Bronchus fibroblast of lung (primary cell): ENCODE results near the gene KCNK6.

- RAMPAGE, long total RNA, result no peak
Measured at GRCh38 chr19:38228469-38228980, 4.5 kb upstream of the DPF1 start.

- RAMPAGE, long total RNA, result no peak
Measured at GRCh38 chr19:38251218-38252280, 4.6 kb downstream of the PPP1R14A start.

DNA sequence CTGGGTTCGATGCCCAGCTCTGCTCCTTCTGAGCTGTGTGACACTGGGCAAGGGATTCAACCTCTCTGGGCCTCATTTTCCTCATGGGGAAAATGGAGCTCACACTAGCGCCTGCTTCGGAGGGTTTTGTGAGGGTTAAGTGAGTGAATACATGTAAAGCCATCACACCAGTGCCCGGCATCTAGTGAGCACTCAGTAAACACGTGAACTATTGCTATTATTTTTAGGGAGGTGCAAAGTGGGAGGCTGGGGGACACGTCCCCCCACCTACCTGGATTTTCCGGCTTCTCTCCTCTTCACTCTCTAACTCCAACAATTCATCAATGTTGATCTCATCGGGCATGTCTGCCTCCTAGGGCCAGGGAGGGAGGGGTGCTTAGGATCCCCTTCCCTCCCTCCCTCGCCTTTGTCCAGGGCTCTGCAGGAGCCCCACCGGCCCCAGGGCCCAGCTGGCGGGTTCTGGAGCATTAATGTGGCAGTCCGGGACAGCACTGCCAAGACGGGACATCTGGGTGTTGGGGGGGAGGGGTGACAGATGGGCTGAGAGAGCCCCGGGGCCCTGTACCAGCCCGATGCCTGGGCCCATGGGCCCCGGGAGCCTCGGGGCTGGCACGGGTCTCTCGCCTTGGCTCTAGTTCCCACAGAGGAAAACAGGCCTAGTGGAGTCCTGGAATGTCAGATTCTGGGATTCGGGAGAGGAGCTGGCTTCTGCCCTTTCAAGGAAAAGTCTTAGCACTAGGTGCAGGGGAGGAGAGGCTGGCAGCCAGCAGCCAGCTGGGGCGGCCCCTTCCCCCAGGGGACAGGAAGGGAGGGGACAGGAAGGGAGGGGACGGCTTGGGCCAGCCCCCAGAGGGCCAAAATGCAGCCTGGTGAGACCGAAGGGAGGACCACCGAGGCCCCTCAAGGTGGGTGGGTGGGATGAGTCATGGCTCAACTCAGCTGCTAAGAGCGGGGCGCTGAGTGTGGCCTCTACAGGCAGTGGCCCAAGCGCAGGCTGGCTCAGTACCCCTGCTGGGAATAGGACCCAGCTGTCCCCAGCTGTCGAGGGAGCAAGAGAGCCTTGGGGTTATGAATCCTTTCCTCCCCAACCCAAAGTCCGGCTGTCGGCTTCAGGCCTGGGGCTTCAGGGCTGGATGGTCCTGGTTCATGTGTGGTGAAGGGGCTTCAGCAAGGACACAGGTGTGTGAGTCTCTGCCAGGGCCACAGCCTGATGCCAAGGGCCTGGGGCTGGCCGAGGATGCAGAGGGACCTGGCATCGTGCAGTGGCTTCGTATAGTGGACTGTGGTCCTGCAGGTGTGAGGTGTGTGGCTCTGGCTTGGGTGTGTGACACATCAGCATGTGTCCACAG is 3.1 kb downstream of the PPP1R14A start:
- RAMPAGE, long total RNA, result no peak

- RAMPAGE, long total RNA, result no peak
Measured at GRCh38 chr19:38274803-38275181, 10.4 kb downstream of the SPINT2 start.

DNA sequence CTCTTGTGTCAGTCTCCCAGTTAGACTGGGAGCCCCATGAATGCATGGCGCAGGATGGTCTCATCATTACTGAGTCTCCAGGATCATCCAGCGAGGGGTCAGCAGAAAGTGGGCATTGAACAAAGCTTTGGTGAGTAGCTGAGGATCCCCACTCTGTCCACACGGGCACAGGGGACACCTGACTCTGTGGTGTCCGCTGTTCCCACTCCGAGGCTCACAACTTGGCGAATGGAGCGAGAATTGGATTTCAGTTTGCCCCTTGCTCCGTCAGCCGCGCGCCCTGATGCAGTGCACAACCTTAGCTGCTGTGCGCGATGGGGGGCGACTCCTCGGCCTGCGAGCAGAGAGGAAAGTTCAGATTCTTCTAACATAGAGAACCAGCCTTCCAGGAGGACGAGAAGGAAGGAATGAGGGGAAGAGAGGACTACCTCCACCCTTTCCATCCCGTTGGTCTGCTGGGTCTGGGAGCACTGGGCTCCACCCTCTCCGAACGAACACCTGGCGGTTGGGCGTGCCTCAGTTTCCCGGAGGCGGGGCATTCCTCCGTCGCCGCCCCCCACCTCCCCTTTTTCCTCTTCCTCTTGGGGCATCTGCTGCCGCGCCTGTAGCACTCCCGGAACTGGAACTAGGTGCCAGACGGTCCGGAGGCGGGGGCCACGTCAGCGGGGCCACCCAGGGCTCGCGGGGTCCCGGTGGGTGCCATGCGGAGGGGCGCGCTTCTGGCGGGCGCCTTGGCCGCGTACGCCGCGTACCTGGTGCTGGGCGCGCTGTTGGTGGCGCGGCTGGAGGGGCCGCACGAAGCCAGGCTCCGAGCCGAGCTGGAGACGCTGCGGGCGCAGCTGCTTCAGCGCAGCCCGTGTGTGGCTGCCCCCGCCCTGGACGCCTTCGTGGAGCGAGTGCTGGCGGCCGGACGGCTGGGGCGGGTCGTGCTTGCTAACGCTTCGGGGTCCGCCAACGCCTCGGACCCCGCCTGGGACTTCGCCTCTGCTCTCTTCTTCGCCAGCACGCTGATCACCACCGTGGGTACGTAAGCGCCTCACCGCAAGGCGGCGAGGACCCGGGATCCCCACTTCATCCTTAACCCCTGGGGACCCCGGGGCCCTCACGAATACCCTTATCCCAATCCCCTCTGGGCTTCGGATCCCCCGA is at the start of gene KCNK6:
Gene KCNK6 (plus strand): TSS at position 596 of the 1,149 bp plus-strand sequence.
- RAMPAGE, long total RNA, result no peak

DNA sequence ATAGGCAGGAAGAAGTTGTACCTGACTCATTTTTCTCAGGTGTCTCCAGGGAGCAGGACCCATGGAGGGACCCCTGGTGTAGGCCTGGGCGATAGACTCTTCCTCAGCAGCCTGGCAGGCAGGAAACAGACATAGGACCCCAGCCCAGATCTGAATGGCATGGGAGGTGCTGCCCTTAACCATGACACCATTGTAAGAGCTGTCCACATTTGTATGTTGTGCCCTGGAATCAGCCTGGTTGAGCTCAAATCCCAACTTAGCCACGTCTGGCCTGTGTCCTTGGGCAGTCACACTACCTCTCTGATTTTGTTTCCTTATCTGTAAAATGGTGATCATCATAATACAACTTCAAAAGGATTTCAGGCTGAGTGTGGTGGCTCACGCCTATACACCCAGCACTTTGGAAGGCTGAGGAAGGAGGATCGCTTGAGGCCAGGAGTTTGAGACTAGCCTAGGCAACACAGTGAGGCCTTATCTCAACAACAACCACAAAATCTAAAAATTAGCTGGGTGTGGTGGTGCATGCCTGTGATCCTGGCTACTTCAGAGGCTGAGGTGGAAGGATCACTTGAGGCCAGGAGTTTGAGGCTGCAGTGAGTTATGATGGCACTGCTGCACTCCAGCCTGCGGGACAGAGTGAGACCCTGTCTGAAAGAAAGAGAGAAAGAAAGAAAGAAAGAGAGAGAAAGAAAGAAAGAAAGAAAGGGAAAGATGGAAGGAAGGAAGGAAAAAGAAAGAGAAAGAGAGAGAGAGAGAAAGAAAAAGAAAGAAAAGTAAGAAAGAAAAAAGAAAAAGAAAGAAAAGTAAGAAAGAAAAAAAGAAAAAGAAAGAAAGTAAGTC is 7.2 kb upstream of the CATSPERG start:
- RAMPAGE, long total RNA, result no peak

- RAMPAGE, long total RNA, result no peak
Measured at GRCh38 chr19:38374195-38374539, 204 bp upstream of the PSMD8 start.

GRCh38 chr19:38412790-38413334 is 10.0 kb downstream of the FAM98C start:
- RAMPAGE, long total RNA, result no peak

DNA sequence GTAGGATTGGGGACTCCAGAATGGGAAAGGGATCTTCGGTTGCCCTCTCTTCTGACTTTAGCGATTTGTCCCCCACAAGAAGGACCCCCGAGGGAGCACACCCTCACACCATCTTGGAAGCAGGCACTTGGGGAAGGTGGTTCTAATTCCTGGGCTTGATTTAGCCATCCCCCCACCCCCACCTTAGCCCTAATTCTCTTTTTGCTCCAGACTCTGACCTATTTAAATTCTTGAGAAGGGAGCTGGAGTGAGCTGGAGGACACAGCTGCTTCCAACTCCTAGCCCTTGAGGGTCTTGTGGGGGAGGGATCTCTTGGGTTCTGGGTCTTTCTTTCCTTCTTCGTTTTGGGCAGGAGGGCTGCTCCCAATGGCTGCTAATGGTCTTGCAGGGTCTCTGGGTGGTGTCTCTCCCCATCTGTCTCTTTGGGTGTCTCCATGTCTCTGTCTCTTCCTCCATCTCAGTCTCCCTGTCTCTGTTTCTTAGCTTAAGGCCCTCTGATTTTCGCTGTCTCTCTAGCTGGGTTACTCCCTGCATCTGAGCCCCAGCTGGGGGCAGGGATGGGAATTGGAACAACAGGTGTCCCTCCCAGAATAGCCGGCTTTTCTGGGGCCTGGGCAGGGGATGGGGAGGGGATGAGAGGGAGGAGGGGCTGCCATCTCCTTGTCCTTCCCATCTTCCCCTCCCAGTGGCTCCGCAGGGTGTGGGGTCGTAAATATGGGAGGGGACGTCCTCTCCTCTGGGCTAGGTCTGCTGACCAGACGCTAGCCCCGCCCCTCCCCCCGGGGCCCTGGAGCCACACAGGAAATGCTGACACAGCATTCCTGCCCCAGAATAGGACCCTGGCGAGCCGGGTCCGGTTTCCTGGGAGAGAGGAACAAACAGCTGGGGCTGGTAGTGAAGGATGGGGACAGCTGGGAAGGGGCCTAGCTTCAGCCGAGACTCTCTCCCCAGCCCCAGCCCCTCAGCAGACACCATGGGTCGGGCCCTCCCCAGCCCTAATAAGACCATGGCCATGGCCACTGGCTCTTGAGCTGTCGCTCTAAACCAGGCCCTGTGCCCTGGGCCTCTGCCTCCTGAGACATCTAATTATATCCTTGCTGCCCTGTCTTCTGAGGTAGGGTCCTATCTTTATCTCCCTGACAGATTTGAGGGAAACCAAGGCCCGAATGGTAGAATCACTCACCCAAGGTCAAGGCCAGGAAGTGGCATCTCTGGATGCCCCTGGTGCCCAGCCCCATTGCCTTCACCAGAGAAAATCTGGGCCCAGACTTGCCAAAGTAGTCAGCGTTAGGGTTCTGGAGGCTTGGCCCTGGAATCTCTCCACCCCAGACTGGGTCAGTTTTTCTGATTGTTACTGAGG is 1.1 kb downstream of the RYR1 start:
- RAMPAGE, long total RNA, result no peak

DNA sequence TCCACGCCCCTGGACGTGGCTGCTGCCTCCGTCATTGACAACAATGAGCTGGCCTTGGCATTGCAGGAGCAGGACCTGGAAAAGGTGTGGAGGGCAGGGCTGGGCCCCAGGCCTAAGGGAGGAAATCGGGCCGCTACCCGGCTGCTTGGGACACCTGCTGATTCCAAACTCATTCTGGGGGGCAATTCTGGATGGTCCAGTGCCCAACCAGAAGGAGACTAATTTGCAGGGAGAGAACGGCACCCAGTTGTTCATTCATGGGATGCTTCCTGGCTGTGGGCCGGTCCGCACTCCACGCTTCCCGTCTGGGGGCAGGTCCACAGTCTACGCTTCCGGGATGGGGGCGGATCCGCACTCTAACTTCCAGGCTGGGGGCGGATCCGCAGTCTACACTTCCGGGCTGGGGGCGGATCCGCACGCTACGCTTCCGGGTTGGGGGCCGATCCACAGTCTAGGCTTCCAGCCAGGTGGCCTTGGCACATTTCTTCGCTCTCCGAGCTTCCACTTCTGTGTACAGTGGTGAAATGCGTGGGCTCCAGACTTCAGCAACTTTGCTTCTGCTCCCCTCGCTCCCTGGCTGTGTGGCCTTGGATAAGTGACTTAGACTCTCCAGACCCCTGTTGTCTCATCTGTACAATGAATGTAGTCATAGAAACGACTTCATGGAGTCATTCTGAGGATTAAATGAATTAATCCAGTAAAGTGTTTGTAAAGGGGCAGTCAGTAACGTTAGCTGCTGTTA is 63.6 kb downstream of the RYR1 start:
- RAMPAGE, long total RNA, result no peak

DNA sequence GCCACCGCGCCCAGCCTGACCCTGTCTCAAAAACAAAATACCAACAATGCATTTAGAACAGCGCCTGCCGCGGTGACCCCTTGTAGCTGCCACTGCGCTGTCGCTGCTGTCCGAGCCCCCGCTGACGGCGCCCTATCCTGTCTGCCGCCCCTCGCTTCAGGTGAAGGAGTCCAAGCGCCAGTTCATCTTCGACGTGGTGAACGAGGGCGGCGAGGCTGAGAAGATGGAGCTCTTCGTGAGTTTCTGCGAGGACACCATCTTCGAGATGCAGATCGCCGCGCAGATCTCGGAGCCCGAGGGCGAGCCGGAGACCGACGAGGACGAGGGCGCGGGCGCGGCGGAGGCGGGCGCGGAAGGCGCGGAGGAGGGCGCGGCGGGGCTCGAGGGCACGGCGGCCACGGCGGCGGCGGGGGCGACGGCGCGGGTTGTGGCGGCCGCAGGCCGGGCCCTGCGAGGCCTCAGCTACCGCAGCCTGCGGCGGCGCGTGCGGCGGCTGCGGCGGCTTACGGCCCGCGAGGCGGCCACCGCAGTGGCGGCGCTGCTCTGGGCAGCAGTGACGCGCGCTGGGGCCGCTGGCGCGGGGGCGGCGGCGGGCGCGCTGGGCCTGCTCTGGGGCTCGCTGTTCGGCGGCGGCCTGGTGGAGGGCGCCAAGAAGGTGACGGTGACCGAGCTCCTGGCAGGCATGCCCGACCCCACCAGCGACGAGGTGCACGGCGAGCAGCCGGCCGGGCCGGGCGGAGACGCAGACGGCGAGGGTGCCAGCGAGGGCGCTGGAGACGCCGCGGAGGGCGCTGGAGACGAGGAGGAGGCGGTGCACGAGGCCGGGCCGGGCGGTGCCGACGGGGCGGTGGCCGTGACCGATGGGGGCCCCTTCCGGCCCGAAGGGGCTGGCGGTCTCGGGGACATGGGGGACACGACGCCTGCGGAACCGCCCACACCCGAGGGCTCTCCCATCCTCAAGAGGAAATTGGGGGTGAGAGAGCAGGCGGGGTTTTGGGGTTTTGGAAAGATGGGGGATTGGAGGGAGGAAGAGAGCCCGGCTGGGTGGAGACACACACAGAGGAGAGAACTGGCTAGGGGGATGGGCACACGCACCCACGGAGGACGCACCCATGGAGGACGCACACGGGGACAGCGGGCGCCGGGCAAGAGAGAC is 52.6 kb downstream of the MAP4K1 start:
- RAMPAGE, long total RNA, result no peak

- RAMPAGE, long total RNA, result no peak
Measured at GRCh38 chr19:38638281-38638814, 9.1 kb upstream of the ACTN4 start.

- RAMPAGE, long total RNA, result no peak
Measured at GRCh38 chr19:38647122-38647557, 309 bp upstream of the ACTN4 start.

GRCh38 chr19:38649422-38650149 is 2.1 kb downstream of the ACTN4 start:
- RAMPAGE, long total RNA, result no peak

DNA sequence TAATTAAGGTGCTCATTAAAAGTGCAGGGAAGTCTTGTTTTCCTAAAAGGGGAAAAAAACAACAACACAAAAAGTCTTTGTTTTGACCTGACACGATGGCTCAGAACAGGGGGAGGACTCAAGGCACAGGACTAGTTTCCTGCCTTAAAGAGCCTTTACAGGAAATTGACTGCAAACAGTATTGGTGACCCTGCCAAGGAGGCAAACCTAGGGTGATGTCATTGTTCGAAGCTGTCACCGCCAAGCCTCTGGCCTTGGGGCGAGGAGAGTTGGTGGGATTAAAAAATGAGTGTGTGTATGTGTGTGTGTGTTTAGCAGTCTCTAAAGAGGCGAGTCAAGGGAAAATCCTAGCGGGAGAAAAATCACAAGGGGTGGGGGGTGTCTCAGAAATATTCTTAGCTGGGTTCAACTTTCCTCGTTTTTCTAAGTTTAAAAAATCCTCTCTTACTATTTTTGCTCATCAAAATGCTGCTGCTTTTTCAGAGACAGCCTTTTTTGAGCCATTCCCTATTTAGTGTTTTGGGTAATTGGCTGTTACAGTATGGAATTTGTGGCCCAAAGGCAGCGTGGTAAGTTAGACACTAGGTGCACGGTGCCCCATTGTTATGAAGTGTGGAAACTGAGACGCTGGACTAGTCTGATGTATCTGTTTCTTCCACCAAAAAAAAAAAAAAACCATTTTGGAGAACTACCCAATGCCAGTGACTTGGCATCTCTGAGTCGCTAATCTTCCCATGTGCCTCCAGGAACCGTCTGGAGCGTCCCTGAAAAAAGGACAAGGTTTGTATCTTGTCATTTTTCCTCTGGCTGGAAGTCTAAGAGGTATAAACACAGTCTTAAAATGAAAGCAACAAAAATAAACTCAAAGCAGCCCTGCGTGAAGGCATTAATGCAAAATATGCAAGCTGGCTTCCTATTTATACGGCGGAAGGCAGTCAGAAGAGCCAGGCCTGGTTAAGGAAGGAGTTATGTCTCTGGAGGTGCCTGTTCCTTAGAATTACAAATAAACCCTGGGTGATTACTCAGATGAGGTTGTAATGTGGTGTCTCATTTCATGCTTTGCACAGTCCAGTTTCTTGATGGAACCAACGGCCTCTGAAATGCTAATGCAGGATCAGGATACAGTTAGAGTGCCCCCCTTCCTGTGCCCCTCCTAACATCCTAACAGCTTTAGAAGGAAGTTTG is 20.0 kb downstream of the ACTN4 start:
- RAMPAGE, long total RNA, result no peak

DNA sequence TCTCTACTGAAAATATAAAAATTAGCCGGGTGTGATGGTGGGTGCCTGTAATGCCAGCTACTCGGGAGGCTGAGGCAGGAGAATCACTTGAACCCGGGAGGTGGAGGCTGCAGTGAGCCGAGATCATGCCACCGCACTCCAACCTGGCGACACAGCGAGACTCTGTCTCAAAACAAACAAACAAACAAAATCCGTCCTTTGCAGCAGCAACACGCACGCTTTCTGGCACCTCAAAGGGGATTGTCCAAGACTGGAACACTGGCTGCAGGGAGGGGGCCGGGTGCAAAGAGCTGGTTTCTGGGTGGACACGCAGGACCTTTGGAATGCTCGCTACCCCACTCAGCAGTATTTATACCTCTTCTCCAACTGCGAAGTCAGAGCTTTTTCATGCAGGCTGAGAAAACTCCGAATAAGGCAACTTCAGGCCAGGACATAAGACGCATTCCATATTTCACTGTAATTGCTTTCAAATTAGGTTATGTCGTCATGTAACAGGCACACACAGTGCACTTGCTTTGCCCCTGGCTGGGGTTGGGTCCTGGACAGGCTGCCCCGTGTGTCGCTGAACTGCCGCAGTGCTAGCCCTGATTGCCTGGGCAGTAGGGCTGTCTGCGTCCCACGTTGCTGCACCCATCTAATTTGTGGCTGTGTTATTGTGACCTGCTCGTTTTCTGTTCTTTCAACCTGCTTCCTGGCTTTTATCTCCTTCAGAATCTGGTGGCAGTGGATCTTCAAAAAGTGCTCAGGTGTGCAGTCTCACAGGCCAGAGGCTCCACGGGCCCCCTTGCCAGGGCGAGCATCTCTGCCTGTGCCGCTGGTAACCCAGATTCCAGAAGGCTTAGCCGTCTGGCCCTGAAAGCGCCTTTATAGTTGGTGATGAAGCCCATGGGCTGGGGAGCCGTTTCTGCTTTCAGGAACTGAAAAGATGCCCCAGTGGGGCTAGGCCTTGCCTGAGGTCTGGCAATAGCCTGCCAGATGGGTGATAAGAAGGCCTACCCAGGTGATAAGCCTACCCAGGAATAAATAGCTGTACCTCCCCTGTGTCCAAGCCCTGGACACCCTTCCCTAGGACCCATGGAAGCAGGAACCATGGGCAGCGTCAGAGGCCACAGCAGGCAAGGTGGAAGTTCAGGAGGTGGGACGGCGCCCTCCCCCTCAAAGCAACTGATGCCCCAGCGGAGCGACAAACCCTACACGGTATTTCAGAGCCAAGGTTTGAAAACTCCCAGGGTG is 44.7 kb downstream of the ACTN4 start:
- RAMPAGE, long total RNA, result no peak

DNA sequence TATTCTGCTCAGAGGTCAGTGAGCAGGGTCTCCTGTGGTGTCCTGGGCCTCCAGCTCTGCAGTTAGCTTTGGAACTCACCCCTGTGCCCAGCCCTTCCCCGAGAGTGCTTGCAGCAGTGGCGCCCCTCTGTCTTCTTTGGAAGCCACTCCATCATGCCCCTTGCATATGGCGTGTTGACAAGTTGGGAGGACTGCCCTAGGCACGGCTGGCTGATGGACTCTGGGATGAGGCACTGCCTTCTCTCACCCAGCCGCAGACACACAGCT is 41.5 kb downstream of the CAPN12 start:
- RAMPAGE, long total RNA, result no peak

DNA sequence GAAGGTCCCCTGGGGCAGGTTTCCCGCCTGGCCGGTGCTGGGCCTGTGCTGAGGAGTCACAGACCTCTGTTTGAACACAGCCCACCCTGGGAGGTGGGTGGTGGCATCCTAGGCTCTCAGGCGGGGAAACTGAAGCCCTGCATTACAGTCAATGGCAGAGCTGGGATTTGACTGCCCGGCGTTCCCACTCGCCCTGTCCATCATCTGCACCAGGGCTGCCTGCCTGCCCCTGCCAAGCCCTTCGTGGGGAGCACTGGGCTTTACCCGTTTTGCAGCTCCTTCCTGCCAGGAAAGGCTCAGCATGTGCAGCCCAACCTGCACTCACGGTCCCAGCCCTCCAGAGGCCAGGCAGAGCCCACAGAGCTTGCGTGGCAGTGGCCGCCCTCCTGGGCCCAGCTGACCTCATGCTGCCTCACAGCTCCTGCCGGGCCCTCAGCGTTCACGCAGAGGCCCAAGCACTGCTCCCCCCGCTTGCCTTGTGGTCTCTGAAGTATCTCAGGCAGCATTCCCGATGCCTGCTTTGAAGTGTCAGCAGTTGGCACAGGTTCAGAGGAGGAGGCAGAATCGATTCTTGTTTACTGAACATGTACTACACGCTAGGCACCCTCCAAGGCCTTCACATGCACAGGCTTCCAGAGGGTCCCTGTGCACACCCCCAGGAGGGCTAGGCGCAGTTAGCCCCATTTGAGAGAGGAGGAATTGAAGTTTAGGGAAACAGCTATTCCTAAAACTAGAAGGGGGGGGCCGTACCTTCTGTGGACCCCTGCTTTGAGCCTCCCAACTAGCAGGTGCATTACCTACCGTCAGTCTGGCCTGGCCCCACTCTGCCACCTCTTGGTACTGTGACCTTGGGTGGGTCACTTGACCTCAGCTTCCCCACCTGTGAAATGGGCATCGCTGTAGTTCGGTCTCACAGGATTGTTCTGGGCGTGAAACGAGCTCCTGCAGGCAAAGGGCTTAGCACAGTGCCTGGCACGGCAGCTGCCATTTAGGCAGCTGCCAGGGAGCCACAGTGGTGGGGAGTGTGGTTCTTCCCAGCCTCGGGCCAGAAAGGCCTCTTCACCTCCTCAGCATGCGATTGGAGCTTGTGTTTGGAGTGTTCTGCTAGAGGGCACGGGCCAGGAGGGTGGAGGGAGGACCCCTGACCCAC is 32.4 kb downstream of the CAPN12 start:
- RAMPAGE, long total RNA, result no peak

GRCh38 chr19:38717728-38718112 is 26.6 kb downstream of the CAPN12 start:
- RAMPAGE, long total RNA, result no peak

GRCh38 chr19:38727811-38728807 is 16.2 kb downstream of the CAPN12 start:
- RAMPAGE, long total RNA, result no peak